ENCODE measurements around a stretch of chr18.

GRCh38 chr18:79679907-79679966 lies 134 bp downstream of the CTDP1 start:
- RRBS: under 1% methylated on average over 8 of the region's 11 CpGs

- RRBS: no CpG with 5 or more reads among the region's 9 CpGs
These were observed 33.8 kb downstream of the CTDP1 start for GRCh38 chr18:79713420-79713685.

DNA sequence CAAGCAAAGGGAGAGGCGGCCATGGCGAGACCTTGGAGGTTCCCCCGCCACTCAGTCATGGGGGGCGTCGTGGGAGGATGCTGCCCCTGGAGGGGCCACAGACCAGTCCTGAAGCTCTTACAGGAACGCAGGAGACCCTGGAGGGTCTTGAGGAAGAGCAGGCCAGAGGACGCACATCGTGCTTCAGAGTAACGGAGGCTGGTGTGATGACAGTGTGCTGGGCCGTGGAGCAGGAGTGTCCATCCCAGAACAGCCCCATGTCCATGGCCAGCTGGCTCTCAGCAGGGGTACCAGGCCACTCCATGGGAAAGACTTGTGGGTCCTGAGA lies 53.0 kb upstream of the KCNG2 start:
- RRBS: no CpG with 5 or more reads among the region's 10 CpGs

DNA sequence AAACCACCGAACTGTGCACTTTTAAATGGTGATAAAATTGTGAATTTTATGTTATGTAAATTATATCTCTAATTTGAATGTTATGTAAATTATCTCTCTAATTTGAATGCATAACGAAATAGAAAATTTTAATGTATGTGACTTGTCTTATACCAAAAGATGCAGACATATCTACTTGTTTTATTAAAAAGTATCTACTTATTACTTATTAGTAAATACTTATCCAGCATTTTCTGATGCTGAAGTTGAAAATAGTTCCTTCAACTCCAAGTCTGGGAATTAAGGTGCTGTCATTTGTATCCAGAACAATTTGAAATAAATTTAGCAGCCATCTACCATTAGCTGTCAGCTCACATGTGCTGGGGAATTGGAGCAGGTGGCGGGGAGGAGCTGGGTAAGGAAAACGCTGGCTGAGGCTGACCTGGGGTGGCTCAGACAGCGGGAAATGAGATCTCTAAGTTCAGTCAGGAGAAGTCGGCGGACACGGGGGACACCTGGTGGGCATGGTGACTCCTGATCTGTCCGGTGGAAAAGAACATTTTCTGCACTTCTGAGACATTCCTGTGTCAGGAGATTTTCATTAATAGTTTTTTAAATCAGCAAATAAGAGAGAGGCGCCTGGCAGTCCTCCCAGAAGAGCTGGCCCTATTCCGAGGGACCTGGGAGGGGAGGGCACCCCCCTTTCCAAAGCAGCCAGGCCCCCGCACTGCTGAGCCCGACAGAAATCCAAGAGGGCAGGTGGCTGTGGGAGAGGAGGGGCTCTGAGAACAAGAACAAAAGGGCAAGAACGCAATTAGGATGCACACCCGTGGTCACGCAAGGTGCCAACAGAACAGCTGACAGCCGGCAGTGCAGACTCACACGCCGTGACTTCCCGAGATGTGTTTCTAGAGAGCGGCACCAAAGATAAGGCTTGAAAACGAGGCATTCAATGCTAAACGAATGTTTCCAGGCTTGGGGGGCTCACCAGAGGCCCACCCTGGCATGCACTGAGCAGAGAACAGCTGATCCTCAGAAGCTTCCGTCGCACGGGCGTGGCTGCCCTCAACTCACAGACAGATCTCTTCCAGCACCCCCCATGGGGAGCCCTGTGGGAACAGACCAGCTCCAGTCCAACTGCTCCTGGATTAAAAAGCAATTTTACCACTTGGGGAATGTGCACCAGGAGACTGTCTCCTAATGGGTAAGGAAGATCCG lies 26.5 kb downstream of the SLC66A2 start:
- RRBS: no CpG with 5 or more reads among the region's 28 CpGs

GRCh38 chr18:79926887-79927627 lies 24.4 kb downstream of the SLC66A2 start:
- RRBS: 95% methylated on average over 4 of the region's 22 CpGs

DNA sequence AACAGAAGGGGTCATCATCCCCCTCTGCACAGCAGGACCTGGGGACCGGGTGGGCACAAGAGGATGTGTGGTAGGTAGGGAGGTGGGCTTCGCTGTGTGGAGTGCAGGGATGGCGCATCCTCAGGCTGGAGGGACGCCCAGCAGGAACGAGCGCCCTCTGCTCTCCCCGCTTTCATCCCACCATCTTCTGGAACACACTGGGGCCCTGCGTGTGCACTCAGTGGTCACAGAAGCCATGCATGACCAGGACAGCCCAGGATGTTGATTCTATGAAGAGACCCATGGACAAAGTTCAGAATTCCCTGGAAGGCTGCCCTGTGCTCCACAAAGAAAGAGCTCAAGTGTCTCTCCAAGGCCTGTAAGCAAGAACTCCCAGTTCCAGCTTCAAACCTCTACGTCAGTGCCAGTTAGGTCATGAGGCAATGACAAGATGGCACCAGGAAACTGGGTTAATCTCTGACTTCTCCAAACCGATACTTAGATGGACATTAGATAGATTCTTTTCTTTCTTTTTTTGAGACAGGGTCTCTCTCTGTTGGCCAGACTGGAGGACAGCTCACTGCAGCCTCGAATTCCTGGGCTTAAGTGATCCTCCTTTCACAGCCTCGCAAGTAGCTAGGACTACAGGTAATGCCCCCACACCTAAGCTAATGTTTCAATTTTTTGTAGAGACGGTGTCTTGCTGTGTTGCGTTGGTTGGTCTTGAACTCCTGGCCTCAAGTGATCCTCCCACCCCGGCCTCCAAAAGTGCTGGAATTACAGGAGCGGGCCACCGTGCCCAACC lies 3.4 kb downstream of the SLC66A2 start:
- RRBS: no CpG with 5 or more reads among the region's 17 CpGs

- RRBS: 15% methylated on average over 15 of the region's 36 CpGs
These were observed 559 bp upstream of the TXNL4A start for GRCh38 chr18:79988786-79989457.

DNA sequence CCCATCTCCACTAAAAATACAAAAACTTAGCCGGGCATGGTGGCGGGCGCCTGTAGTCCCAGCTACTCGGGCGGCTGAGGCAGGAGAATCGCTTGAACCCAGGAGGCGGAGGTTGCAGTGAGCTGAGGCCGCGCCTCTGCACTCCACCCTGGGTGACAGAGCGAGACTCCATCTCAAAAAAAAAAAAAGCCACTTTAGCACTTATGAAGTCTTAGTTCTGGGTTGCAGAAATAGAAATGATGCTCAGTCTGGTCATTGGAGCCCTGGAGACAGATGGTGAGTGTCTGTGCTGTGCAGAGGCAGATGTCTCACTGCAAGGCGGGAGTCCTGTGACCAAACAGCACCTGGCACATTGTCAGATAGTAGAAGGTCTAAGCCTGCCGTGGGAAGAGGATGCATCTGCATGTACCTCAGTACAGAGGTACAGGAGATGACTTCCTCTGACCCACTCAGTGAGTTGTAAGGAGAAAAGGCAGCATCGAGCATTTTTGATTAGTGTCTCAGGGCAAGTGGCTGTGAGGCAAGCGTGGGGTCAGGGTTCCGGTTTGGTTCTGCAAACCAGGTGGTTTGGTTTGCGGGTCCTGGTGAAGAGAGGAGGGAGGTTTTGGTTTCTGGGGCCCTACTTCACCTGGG lies 3.6 kb downstream of the RBFA start:
- RRBS: no CpG with 5 or more reads among the region's 16 CpGs

- RRBS: no CpG with 5 or more reads among the region's 8 CpGs
These were observed 4.1 kb downstream of the RBFA start for GRCh38 chr18:80038421-80038715.

DNA sequence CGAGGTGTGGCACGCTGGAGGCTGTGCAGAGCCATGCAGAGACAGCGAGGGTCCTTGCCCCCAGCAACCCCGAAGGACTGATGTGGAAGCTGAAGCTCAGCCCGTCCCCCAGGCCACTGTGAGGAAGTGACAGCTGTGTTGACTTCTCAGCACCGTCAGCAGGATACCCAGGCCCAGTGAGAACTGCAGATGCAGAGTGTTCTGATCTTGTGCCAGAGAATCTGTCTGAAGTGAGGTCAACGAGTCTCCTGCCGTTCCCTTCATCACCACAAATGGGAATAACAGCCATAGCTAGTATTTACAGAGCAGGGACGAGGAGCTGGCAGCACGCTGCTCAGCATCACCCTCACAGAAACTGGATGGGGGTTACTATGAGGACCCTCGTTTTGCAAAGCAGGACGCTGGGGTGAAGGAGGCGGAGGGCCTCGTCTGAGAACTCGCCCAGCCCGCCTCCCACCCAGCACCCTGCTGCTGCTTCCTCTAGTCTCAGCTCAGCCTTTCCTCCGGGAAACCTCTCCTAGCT lies 45.9 kb downstream of the PARD6G start:
- RRBS: no CpG with 5 or more reads among the region's 17 CpGs

All from HTR-8/SVneo (cell line).